Breast (tissue), 4 donors: ENCODE measurements around the genes S100A14, S100A13, CHTOP and ILF2.

DNA sequence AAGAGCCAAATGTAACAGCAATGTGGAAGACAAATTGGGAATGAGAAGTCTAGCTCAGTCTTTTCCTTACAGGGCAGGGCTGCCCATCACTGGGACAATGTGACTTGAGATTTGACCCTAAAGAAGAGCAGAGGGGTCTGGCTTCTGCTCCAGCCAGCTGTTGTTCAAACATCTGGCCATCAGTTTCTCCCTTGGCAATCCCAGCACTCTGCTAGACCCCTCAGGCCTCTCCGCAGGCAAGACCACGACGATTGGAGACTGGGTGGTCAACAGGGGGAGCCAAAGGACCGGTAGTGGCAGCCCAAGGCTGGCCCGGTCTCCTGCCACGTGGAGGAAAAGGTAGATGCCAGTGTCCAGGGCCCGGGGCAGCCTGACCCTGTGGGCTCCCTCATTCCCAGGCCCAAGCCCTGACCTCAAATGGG lies 25.0 kb downstream of the S100A6 start:
- PRO-cap, 3 experiments, result no peak in any of the 3 experiments
- RRBS, result no CpG with 5 or more reads among the region's 7 CpGs

DNA sequence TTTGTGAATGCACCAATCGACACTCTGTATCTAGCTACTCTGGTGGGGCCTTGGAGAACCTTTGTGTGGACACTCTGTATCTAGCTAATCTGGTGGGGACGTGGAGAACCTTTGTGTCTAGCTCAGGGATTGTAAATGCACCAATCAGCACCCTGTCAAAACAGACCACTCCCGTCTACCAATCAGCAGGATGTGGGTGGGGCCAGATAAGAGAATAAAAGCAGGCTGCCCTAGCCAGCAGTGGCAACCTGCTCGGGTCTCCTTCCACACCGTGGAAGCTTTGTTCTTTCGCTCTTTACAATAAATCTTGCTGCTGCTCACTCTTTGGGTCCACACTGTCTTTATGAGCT lies 13.5 kb downstream of the S100A6 start:
- PRO-cap, 3 experiments, result no peak in any of the 3 experiments
- RRBS, result no CpG with 5 or more reads among the region's 6 CpGs

- PRO-cap, 3 experiments, result peak in 1 of 3 experiments; most common minus-strand start chr1:153606540 (in 1)
- RRBS, result no CpG with 5 or more reads among the region's 5 CpGs
Measured at GRCh38 chr1:153606436-153606651, 6.6 kb downstream of the S100A16 start.

DNA sequence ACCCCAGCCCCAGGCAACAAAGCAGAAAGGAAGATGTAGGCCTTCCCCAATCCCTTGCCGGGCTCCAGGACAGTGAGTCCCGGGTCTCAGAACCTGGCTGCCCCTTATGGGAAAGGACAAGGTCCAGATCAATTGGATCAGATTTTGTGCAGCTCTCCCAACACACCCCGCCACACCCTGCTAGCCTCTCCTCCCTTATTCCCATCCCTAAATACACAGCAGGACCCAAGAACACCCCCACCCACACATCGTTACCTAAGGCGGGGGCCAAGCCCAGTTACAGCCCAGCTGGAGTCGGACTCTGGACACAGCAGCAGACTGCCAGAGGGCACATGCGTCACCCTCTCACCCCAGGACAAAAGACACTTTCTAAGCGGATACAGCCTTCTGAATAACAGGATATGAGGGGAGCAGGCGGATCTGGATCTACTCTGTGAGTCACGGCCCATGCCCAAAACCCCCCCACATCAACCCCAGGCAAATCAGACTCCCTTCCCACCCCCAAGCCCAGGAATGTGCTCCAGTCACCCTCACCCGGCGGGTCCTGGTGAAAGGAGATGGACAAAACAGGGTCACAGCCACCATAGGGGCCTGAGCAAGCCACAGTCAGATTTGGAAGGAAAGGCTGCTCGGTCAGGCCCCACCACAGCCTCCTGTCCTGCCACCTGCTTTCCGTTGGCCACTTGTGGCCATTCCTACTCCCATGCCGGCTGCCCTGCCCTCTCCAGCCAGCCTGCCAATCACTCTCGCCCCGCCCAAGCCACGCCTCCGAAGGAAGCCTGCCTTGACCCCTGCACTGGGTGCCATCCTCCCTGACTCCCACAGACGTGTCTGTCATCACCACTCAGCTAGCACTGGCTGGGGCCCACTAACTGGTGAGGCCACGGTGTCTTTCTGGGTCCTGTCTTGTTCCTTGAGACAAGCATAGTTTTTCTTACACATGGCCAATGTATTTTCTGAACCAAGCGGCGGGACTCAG lies 4.0 kb downstream of the S100A16 start:
- PRO-cap, 3 experiments, result peak in 3 of 3 experiments; most common plus-strand start position 527 of the sequence (in 3); most common minus-strand start position 364 of the sequence (in 3)
- RRBS, result no CpG with 5 or more reads among the region's 23 CpGs

DNA sequence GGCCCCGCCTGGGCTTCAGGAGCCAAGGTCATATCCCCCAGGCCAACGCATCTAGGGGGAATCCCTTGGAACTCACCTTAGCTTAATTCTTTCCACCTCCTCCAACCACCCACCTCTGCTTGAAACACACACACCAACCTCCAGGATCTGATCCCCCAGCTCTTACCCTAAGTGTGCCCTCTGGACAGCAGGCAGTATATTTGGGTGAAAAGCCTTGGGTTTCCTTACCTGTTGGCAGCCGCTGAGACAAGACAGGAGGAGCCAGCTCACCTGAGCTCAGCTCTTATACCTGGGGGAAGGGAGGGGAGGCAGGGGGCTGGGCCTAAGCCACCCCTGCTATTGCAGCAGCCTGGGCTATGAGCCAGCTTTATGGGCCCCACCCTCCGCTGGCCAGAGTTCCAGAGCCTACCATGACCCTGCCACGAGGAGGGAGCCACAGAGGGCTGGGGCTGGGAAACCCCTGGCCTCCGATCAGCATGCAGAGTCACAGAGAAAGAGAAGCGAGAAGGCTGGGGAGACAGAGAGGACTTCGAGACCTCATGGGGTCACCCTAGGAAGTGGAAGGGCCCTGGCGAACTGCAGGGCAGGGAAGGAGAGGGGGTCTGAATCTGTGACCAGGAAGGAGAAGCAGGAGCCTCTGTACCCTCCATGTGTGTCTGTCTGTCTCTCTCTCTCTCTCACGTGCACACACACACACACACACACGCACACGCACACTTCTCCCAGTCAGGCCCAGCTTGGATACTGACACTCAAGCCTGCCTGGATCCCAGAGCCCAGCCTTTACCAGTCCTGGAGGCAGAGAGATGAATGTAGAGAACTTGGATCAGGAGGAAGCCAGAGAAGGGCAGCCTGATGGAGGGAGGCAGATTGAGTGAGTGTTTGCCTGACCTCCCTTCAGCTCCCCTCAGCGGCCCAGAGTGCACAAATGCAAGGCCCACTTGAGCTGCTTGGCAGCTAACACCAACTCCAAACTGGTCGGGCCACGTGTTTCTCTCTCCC lies at the start of gene S100A14:
S100A14 (minus strand) TSS at position 259 of the 1,001 bp plus-strand sequence.
- PRO-cap, 3 experiments, result peak in 3 of 3 experiments; most common plus-strand start position 393 of the sequence (in 1); most common minus-strand start position 255 of the sequence (in 2)
- RRBS, result no CpG with 5 or more reads among the region's 15 CpGs

DNA sequence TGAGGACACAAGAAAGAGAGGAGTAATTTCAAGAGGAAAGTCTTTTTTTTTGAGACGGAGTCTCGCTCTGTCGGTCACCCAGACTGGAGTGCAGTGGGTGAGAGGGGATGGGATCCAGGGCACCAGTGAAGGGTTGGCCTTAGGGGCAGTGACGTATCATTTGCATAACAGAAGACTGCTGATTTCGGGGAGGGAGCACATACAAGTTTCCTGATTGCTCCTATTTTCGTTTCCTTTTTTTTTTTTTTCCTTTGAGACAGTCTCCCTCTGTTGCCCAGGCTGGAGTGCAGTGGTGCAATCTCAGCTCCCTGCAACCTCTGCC lies 4.2 kb downstream of the S100A13 start:
- PRO-cap, 3 experiments, result no peak in any of the 3 experiments
- RRBS, result no CpG with 5 or more reads among the region's 6 CpGs

DNA sequence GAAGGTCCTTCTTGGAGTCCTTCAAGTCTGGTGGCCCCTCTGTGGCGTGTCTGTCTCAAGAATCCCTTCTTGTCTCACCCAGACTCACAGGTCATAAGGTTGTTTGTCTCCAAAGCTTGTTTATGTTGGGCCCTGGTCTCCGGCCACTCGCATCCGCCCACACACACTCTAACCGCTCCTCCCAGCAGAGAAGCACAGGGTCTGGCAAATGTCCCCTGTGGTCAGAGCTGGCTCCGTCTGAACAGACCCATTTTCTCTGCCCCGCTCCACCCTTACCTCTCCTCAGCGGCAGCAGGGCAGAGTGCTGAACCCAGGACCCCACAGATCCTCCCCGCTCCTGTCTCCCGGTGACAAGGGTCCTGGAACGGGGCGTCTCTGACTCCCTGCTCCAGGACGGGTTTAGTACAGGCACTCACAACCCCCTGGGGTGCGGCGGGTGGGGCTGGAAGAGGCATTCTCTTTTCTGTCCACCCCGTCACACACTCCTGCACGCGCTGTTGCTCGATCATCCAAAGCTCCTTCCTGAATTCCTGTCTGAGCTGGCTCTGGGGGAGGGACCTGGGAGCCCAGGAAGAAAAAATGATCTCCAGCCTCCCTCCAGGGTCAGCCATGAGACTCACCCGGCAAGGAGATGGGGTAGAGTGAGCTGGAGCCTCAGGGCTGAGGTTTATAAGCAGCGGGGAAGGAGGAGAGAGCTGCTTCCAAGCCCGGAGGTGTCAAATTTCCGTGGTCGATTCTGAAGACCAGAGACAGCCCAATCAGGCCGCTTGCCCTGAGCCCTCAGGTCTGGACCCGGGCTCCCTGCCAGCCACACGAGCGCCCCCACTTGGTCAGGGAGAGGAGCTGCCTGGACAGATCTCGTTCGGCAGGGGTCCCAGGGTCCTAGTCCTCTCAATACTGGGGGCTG lies at the start of gene S100A13:
S100A13 (minus strand) TSS at position 643 of the 907 bp plus-strand sequence.
- PRO-cap, 3 experiments, result peak in 3 of 3 experiments; most common plus-strand start position 187 of the sequence (in 2); most common minus-strand start position 95 of the sequence (in 3)
- RRBS, result 3% methylated on average over 7 of the region's 30 CpGs

DNA sequence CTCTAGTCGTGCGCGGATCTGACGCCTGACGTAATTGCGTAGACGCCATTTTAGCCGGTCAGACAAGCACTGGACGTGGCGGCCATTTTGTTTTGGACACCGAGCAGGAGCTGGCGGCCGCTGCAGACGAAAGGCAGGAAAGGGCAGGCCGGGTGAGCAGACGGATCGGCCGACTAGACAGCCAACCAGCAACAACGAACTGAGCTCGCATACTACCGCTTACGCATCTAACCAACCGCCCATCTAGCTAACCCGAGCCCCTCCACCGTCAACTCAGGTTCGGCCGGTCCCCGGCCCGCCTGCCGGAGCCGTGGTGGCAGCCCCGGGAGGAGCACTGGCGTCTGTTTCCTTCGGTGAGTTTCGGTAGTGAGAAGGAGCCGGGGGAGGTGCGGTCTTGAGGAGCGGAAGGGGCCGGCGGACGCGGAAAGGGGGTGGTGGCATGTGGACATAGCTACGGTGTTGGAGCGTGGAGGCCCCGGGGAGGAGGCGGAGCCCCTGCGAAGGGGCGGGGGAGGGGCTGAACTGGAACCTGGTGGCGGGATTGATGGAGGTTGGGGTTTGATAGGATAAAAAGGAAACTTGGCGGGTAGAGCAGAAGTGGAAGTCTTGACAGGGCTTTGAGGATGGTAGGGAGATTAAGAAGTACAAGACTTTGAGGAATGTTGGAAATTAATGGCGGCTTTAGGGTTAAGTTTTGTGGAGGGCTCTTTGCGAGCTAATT lies at the start of gene CHTOP:
CHTOP (plus strand) TSS at position 76 of the 721 bp plus-strand sequence.
- PRO-cap, 3 experiments, result peak in 3 of 3 experiments; most common plus-strand start position 90 of the sequence (in 3); most common minus-strand start position 343 of the sequence (in 2)
- RRBS, result 3% methylated on average over 18 of the region's 52 CpGs

DNA sequence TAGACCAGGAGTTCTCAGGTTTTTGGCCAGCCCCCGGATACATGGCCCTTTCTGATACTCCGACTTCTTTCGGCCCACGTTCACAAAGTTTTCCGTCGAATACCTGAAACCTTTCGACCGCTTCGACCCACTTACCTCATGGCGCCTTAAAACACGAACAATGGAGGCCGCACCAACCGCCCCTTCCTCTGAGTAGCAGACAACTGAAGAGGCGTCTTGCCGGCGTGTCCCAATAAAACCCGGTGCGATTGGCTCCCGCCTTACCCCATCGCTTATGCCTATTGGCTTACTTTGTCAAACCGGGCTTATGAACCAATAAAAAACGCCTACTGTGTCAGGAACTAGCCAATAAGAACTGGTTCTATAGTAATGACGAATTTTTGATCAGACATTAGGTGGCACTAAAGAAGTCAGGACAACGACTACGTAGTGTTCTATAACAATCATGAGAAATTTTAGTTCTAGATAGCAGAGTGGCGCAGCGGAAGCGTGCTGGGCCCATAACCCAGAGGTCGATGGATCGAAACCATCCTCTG lies at the start of gene ILF2:
ILF2 (minus strand) TSS at position 211 of the 536 bp plus-strand sequence.
- PRO-cap, 3 experiments, result peak in 3 of 3 experiments; most common plus-strand start position 464 of the sequence (in 3); most common minus-strand start position 190 of the sequence (in 2)
- RRBS, result 3% methylated on average over 6 of the region's 30 CpGs

DNA sequence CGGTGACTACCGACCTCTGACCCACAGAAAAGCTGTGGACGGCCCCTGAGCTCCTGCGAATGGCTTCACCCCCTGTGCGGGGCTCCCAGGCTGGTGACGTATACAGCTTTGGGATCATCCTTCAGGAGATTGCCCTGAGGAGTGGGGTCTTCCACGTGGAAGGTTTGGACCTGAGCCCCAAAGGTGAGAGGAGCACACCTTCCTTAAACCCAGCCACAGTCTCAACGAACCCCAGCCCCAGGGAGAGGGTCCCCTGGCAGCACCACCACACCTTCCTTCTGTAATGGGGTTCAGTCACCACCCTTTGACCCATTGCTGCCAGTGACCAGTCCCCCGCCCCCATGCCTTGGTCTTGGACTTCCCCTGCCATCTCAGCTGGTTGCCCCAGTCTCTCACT lies 9.1 kb downstream of the NPR1 start:
- PRO-cap, 3 experiments, result no peak in any of the 3 experiments
- RRBS, result no CpG with 5 or more reads among the region's 9 CpGs

DNA sequence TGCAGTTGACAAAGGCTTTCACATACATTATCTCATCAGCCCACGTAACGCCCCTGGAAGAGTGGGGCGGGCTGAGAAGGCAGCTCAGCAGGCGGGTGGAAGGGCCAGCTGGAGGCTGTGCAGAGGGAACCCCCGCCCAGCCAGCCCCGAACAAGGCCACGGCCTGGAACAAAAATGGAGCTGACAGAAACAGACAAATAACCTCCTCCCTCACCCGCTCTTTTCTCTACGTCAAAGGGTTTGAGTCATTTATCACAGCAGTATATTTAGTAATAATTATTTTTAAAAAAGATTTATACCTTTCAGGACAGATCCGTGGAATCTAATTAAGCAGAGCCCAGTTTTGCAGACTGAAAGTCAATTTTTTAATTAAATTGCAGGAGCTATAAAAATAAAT lies 20.0 kb downstream of the NPR1 start:
- PRO-cap, 3 experiments, result no peak in any of the 3 experiments
- RRBS, result no CpG with 5 or more reads among the region's 10 CpGs

- PRO-cap, 3 experiments, result no peak in any of the 3 experiments
- RRBS, result no CpG with 5 or more reads among the region's 4 CpGs
Measured at GRCh38 chr1:153749211-153749808, 21.5 kb downstream of the INTS3 start.

GRCh38 chr1:153770463-153771139 lies 4.6 kb upstream of the SLC27A3 start:
- PRO-cap, 3 experiments, result no peak in any of the 3 experiments
- RRBS, result no CpG with 5 or more reads among the region's 12 CpGs

- PRO-cap, 3 experiments, result no peak in any of the 3 experiments
- RRBS, result no CpG with 5 or more reads among the region's 8 CpGs
Measured at GRCh38 chr1:153808432-153809171, 33.4 kb downstream of the SLC27A3 start.

DNA sequence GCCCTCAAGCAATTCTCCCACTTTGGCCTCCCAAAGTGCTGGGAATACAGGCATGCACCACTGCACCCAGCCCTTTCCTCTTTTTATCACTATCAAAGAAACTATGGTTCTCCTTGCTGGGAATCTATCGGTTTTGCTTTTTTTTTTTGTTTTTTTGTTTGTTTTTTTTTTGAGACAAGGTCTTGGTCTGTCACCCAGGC lies 48.3 kb downstream of the SLC27A3 start:
- PRO-cap, 3 experiments, result no peak in any of the 3 experiments
- RRBS, result no CpG with 5 or more reads among the region's 1 CpG

- PRO-cap, 3 experiments, result no peak in any of the 3 experiments
- RRBS, result no CpG with 5 or more reads among the region's 2 CpGs
Measured at GRCh38 chr1:154170163-154170859, 21.6 kb downstream of the TPM3 start.

- PRO-cap, 3 experiments, result no peak in any of the 3 experiments
- RRBS, result no CpG with 5 or more reads among the region's 9 CpGs
Measured at GRCh38 chr1:154175962-154176802, 15.7 kb downstream of the TPM3 start.

DNA sequence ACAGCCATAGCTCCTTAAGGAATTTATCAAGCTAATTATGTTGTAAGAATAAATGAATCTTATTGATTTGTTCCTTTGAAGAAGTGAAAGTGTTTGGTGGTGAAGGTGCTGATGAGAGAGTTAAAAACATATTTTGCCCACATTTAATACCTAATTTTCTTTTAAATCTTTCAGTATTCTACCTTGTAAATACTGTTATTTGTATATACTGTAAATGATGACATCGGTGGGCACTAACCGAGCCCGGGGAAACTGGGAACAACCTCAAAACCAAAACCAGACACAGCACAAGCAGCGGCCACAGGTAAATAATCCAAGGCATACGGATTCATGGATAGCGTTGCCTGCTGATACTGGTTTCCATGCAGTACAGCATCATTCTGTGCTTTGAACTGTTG lies 4.2 kb downstream of the UBAP2L start:
- PRO-cap, 3 experiments, result no peak in any of the 3 experiments
- RRBS, result no CpG with 5 or more reads among the region's 6 CpGs

DNA sequence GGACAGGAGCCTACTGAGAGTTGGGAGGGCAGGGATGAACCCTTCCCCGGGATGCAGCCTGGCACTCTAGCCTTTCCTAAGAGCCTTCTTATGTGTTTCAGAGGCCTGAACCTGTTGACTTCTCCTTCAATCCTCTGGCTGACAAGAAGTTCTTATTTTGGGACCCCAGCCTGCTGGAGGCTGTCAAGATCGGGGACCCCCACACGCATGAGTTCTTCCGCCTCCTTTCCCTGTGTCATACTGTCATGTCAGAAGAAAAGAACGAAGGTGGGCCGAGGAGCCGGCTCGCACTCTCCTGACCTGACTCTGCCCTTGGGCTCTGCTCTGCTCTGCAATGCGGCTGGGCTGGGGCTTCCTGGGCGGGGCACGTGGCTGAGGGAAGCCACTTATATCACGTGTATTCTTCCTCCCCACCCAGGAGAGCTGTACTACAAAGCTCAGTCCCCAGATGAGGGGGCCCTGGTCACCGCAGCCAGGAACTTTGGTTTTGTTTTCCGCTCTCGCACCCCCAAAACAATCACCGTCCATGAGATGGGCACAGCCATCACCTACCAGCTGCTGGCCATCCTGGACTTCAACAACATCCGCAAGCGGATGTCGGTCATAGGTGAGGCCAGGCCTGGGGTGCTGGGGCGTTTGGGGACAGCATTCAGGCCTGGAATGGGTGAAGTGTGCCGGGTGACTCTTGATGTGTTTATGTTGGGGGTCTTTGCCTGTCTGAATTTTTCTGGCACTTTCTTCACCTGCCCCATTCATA lies 17.5 kb downstream of the ATP8B2 start:
- PRO-cap, 3 experiments, result peak in 1 of 3 experiments; most common minus-strand start position 308 of the sequence (in 1)
- RRBS, result no CpG with 5 or more reads among the region's 21 CpGs

GRCh38 chr1:154354498-154354908 lies 29.2 kb downstream of the ATP8B2 start:
- PRO-cap, 3 experiments, result no peak in any of the 3 experiments
- RRBS, result no CpG with 5 or more reads among the region's 3 CpGs